M059J (cell line): ENCODE measurements around a stretch of chr17.

- RAMPAGE, long total RNA, result no peak
Measured at GRCh38 chr17:79937417-79938006, 98.2 kb downstream of the TBC1D16 start.

DNA sequence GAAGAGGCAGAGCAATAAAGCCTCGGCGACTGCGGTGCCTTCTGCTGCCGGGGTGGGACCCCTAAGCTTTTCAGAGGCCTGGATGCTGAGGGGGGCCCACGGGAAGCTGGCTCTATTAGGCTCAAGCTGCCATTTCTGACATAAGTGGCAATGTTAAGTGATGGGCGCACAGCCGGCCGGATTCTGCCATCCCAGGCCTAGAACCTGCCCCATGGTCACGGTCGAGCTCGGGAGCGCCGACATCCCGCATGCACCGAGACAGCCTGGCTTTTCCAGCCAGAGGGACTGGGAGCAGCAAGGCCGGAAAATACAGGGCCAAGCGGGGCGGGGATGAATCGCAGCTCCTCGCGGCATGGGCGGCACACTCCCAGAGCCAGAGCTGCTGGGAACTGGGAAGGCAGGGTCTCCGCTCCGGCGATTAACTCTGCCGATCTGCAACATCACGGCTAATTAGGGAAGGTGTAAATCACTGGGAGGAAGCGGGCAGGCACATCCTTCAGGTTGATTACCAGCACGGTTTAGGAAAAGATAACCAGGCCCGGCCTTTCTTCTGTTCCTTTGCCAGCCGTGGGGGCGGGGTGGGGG is 57.7 kb downstream of the TBC1D16 start:
- RAMPAGE, long total RNA, result no peak

GRCh38 chr17:79978467-79979084 is 57.1 kb downstream of the TBC1D16 start:
- RAMPAGE, long total RNA, result no peak

- RAMPAGE, long total RNA, result no peak
Measured at GRCh38 chr17:79991157-79991990, 44.3 kb downstream of the TBC1D16 start.

DNA sequence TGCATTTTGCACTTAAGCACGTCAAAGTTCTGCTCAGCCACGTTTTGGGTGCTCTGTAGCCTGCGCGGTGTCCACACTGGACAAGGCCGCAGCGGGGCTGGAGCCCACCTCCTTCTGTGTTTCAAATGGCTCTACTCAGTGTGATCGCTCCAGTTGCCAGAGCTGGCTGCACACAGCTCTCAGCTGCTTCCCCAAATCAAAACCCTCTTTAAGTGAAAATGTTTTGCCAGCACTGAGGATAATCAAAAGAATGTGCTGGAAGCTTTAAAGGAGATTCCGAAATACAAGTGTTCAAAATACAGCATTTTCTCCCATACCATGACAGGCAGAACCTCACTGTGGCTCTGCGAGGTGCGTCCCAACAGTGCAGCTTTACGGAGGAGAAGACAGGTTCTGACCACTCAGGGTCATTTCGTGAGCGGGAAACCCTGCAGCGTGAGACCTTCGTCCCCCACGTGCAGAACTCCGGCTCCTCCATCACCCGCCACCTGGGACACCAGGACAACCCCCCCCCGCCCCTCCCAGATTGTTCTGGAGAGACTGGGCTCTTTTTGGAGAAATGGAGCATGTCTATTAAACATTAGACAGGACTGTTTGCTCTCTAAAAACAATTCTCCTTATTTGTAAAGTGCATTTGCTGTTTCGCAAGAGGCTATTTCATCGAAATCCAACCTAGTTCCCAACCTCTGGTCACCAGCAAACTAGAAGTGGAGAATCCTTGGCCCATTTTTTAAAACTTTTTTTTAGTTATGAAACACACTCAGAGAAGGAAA is 16.6 kb downstream of the TBC1D16 start:
- RAMPAGE, long total RNA, result no peak

- RAMPAGE, long total RNA, result no peak
Measured at GRCh38 chr17:80137907-80138625, 8.9 kb downstream of the EIF4A3 start.

- RAMPAGE, long total RNA, result no peak
Measured at GRCh38 chr17:80279780-80280447, 19.3 kb downstream of the RNF213 start.

DNA sequence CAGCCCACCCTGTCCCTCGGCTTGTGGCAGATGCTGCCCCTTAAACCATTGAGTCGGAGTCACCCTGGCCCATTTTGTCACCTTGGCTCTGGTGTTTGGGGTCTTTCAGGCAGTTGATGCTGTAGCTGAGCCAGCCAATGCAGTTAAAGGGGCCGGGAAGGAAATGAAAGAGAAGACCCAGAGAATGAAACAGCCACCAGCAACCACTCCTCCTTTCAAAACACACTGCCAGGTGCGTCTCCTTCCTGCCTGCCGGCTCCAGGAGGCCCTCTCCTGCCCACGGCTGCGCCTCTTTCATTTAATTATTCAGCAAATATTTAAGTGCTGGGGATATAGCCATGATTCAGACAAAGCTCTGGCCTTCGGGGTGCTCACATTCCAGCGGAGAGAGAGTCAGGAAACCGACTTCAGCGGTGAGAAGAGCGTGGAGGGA is 27.9 kb downstream of the RNF213 start:
- RAMPAGE, long total RNA, result no peak

- RAMPAGE, long total RNA, result no peak
Measured at GRCh38 chr17:80414622-80414931, 390 bp upstream of the ENDOV start.

GRCh38 chr17:80426747-80427227 is 11.8 kb downstream of the ENDOV start:
- RAMPAGE, long total RNA, result no peak

- RAMPAGE, long total RNA, result no peak
Measured at GRCh38 chr17:80474218-80475013, 2.0 kb downstream of the NPTX1 start.

- RAMPAGE, long total RNA, result no peak
Measured at GRCh38 chr17:80501412-80501941, 25.1 kb upstream of the NPTX1 start.

DNA sequence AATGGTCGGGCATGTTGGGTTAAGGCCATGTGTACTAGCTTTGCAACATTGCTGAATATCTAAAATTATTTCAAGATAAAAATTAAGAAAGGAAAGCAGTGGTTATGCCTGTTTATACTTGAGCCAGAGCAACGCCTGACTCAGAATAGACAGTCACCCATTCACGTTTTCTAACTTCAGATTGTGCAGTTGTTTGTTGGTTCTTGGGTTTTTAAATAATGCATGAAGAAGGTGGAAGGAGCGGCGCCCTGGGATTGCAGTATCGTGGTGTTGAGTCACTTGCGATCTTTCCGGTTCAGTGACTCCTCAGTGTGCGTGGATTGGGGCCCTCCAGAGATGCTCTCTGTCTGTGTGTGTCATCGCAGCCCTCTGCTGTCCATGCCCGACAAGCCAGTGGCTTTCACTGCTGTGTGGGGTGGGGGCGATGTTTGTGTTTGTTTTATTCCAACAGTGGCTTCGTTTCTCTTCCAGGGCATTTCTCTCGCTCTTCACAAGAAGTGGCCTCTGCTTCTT is 133.9 kb downstream of the RPTOR start:
- RAMPAGE, long total RNA, result no peak

DNA sequence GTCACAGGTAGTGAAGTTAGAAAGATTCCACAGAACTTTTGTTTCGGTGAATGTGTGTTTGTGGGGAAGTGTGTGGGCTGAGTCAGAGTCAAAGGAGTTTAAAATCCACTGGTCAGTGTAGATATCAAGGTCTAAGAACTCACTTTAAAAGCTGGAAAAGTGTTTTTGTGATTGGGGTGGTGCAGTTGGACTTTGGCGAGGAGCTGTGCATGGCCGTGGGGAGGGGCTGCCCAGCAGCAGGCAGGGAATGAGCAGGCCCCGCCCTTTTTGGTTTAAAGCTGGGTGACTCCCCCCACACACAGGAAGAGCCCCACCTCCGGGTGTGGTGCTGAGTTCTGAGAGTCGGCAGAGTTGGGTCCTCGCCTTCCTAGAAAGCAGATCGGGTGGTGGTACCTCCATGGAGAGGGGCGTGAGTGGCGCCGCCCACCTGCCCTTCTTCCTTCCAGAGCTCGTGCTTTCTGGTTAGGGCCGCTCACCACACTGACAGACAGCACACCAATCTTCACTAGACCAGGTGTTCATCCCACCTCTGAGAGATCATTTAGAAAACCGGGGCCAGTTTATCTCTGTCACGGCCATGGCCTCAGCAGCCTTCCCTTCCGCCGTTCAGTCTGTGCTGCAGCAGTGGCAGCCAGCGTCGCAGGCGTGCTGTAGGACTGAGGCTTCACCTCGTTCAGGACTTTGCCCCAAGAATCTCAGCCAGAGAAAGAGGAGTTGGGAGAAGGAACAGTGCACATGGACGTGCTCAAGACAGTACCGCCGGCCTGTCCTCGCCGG is 144.1 kb upstream of the CHMP6 start:
- RAMPAGE, long total RNA, result no peak

DNA sequence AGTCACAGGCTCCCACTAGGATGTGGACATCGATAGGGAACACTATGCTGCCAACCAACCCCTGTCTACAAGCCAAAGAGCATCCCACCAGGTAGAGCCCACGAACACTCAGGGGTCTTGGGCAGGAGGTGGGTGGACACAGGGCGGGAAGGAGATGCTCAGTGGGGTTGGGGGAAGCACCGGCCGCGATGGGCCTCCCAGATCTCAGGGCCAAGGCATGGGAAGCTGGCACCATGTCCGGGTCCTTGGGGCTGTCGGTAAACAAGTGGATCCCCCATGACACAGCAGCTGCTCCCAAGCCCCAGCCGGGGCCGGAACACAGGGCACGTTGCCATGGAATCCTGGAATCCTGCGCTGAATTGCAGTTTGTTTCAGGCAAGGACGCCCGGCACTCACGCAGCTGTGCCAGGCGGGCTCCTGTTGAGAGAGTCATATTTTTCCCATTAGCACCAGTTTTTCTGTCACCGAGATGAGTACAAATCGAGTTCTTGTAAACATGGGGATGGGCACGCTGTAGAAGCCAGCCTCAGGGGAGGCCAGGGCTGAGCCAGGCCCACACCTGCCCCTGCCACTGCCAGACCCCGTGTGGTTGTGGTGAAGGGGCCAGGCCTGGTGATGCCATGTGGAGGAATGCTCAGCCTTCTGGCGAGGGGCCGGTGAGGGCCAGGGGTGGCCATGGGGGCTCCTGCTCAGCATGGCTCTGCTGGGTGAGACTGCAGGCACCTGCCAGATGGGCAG is 22.9 kb upstream of the CHMP6 start:
- RAMPAGE, long total RNA, result no peak

- RAMPAGE, long total RNA, result no peak
Measured at GRCh38 chr17:81000544-81001250, 9.1 kb downstream of the CHMP6 start.

DNA sequence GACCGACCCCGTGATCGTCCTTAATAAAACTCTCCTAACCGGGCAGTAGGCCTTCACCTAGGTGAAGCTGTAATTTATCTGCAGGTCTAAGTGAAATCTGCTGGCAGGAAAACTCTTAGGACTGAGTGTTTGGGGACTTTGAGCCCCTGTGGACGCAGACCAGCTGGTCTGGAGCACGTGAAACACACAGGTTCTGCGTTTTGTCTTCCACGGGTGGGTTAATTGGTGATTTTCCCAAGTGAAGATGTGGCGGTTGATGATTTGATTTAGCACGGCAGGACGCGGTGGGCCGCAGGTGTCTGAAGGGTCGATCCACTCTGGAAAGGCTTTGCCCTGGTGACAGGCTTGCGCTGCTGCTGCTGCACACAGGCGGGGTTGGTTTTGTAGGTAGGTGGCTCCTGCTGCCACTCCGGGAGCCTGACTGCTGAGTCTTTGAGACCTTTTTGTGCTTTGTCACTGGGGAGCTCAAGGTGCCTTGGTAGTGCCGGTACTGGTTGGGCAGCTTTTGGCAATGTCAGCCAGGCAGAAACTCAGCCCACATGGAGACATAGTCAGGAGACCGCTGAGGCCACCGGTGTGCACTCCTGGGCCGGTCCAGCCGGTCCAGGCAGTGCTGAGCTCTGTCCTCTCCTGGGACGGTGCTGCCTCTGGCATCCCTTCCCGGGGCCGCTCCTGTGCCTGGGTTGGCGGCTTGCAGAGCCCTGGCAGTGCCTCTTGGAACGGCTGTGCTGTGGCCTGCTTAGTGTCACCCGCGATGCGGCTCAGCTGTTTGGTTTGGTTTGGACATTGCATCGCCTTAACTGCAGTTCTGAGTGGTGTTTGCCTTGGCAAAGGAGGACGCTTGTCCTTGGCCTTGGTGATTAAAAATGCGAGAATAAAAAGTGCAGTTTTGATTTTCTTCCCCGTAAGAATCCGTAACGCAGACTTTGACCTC is 2.3 kb downstream of the BAIAP2 start:
- RAMPAGE, long total RNA, result no peak

DNA sequence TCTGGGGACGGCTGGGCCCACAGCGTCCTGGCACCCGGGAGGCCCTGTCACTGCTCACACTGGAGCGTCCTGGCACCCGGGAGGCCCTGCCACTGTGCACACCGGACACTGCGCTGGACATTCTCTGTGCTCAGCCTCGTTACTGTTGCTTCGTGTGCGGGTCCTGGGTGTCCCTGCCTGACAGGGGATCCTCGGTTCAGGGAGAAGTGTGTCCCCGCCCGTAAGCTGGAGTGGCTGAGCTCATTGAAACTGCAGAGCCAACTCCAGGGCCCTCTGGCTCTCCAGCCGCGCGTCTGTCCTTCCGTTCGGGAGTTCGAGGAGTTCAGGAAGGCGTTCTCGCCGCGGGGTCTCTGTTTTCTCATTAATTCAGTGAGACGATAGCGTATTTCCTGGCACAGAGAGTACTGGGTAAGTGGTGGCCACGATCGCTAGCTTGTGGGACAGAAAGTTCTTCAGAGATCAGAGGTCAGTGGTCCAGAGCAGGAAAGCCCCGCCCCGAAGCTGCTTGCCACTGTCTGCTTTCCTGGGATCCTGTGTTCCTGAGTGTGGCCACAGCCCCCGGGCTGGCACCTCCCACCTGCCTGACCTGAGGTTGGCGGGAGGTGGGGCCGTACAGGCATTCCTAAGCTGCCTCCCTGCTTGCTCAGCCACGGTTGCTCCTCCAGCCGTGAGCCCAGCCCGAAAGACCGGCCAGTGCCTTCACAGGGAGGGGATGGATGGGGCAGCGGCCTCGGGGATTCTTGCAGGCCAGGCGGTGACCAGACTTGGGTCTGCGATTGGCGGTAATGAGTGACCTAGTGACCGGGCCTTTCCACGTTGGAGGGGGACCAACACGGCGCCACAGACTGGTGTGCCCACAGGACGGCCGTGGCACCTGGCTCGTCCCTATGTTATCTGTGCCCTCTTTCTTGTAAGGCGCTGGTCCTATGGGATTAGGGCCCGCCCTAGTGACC is 8.9 kb downstream of the BAIAP2 start:
- RAMPAGE, long total RNA, result no peak

GRCh38 chr17:81070752-81071224 is 35.8 kb downstream of the BAIAP2 start:
- RAMPAGE, long total RNA, result no peak

DNA sequence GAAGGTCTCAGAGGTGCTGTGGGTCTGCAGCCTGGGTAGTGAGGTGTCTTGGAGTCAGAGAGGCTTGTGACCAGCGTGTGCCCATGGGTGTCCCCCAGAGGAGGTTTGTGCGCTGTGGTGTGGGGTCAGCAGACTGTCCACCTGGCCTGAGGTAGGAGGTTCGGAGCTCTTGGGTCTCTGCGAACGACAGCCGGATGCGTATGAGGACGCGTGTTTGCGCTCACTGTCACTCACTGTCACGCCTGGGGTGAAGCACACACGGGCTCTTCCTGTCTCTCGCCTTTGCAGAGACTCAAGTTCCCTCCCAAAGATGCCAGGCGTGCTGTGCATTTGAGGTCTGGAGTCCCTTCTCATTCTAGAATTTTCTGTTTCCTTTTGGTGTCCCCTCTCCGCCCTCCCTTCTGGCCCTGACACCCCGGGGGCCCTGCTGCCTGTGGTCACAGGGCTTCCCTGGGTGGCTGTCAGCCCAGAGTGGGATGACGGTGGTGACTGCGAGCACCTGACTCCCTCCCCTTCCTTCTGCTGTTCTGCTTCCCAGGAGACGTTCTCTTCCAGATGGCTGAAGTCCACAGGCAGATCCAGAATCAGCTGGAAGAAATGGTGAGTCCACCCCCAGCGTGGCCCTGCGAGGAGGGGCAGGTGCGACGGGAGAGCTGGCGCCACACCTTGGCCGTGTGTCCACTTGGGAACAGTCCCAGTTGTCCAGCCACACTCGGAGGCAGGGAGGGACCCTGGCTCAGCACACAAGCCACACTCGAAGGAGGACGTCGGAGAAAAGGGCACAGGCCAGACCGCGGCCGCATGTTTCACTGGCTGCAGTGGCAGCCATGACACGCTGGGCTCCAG is 49.6 kb downstream of the BAIAP2 start:
- RAMPAGE, long total RNA, result no peak